ENCODE results near the gene LY86.

GRCh38 chr6:6588288-6589181, at the start of gene LY86:
Gene LY86 (plus strand): TSS chr6:6588720.
- PRO-cap: unidirectional peak, plus-strand start at chr6:6588773

DNA sequence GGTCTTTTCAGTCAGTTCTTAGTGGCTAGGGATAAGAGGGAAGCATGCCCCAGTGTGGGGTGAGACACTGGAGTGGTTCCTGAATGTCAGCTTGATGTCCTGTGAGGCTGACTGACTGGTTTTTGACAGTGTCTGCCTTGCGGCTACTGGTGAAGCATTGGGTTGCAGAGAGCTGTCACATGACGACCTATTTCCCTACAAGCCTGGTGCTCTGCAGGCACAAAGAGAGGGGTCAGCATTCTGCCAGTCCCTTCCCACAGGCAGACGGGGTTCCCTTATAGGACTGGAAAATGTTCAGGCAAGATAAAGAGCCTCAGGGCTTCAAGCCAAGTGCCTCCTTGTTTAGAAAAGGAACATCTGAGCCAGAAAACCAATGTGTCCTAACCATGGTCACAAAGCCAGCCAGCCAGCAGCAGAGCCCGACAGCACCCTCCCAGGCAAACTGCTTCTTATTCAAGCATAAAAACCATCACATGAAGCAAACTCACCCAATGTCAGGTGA, 11.0 kb downstream of the LY86 start:
- PRO-cap: no peak

- PRO-cap: no peak
Measured at GRCh38 chr6:6605907-6606313, 17.4 kb downstream of the LY86 start.

DNA sequence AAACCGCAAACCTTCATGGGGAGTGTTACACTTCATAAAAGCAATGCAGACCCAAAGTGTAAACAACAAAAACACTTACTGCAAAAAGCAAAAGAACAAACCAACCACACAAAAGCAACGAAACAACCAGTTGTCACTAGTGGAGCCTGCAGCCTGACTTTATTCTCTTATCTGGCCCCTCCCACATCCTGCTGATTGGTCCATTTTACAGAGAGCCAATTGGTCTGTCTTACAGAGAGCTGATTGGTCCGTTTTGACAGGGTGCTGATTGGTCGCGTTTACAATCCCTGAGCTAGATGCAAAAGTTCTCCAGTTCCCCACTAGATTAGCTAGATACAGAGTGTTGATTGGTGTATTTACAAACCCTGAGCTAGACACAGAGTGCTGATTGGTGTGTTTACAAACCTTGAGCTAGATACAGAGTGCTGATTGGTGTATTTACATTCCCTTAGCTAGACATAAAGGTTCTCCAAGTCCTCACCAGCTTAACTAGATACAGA, 24.0 kb downstream of the LY86 start:
- PRO-cap: no peak

DNA sequence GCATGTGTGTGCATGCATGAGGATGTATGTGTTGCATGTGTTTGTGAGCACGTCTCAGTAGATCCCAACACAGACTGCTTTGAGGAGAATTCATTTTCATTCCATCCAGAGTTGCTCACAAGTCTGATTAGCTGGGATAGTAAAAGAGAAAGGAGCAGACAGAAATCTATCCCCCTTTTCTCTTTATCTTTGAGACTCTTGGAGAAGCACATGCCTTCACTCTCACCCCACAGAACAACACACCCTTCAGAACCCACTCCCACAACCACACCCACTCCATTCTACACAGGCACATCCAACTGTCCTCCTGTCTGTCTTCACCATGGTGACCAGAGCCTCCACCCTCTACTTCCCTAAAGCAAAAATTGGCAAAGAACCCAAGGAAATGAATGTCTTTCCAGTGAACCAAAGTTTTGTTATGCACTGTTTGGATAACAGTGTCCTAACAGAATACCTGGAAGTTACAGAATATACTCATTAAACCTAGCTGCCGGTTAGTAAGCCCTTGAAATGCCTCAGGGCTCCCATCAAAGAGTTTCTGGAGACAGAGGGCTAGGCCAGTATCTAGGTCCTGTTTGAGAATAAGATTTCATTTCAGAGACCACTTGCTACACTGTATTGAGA, 100.9 kb downstream of the LY86 start:
- PRO-cap: no peak

GRCh38 chr6:6699902-6701113, 111.8 kb downstream of the LY86 start:
- PRO-cap: no peak

GRCh38 chr6:6701708-6702411, 113.3 kb downstream of the LY86 start:
- PRO-cap: no peak

DNA sequence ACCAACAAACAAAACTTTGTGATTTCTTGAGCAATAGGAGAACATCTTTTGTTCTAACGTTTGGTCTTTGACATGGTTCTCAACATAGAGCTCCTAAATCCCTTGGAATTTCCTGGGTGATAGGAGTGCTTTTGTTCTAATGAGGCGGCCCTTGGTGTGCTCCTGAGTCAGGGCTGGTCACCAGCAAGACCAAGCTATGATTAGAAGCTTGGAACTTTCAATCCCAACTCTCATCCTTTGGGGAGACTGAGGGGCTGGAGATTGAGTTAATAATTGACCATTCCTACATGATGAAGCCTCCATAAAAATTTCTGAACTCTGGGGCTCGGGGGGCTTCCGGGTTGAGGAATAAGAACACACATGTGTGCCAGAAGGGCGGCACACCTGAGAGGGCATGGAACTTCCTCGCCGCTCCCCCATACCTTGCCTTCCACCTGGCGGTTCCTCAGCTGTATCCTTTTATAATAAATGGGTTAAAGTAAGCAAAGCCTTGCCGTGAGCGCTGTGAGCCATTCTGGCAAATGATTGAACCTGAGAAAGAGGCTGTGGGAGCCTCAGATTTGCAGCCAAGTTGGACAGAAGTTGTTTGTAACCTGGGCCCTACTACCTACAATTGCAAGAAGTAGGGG, 164.7 kb downstream of the LY86 start:
- PRO-cap: no peak

DNA sequence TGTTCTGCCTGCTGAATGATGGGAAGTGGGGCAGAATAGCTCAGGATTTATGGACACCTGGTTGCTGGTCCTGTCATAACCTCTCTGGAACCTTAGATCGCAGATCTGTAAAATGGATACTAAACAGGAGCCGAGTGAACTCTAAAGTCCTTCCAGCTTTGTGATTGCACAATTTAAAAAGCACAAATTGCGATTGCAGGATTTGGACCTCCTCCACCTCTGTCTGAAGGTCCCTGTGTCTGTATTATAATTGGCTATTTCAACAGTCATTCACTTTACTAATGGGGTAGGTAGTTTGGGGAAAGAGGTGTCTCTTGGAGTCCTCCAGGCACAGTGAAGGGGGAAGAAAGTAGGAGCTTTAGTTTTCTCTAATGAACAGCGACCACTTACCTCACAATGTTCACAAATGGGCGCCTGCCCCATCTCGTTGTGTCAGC, 220.5 kb downstream of the LY86 start:
- PRO-cap: no peak

GRCh38 chr6:7052391-7053223, 55.2 kb upstream of the RREB1 start:
- PRO-cap: bidirectional peak, plus-strand start at chr6:7052936, minus-strand start at chr6:7052726

GRCh38 chr6:7115249-7115990, 7.7 kb downstream of the RREB1 start:
- PRO-cap: no peak

DNA sequence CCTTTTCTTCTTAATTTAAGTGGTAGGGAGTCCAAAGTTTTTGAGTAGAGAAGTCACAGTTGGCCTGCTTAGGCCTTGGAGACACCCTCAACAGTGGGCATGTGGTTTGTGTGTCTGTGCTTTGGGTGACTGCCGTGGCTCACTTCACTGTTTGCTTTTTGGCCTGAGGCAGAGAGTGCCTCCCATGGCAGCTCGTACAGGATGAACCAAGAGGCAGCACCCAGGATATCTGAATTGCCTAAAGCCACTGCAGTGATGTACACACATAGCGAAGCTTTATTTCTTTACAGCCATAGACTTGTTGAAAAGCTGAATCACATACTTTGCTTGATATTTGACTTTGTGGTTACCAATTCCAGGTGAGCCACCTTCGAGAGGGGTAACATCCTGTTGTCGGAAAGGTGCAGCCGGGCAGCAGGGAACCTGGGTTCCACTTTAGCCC, 21.6 kb downstream of the RREB1 start:
- PRO-cap: no peak

DNA sequence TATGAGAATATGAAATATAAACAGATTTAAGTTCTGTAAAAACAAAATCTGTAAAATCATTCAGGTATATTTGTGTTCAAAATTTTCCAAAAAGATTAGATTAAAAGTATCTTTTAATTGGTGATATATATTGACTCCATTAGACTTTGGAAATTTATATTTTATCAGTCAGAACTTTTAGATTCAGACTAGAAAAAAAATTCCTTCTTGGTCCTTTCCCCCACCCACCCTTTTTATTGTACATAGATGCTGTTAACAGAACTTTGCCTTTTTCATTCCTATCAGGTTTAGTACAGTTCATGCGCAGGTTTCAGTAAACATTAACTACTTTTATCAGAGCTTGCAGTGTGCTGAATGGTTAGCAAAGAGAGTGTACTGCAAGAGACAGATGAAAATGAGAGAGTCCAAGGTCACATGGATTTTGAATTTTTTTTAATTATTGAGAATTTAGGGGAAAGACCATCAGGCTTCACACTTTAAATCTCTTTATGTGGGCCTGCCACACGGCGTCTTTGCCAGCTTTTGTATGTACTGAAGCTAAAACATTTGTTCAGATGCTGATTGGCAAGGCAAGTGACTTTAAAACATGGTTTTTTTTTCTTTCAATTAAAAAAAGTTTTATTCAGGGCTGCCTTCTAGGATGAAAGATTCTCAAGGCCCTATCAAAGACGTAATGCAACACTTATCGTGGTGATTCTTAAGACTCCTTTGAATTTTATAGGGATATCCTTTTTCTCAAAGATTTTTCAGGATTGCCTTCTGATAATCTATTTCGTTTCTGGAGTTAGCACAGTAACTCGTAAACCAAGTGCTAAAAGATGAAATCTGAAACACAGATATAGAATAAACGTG, 32.1 kb downstream of the RREB1 start:
- PRO-cap: no peak

- PRO-cap: no peak
Measured at GRCh38 chr6:7195544-7196472, 88.0 kb downstream of the RREB1 start.

GRCh38 chr6:7200946-7201674, 93.3 kb downstream of the RREB1 start:
- PRO-cap: no peak

DNA sequence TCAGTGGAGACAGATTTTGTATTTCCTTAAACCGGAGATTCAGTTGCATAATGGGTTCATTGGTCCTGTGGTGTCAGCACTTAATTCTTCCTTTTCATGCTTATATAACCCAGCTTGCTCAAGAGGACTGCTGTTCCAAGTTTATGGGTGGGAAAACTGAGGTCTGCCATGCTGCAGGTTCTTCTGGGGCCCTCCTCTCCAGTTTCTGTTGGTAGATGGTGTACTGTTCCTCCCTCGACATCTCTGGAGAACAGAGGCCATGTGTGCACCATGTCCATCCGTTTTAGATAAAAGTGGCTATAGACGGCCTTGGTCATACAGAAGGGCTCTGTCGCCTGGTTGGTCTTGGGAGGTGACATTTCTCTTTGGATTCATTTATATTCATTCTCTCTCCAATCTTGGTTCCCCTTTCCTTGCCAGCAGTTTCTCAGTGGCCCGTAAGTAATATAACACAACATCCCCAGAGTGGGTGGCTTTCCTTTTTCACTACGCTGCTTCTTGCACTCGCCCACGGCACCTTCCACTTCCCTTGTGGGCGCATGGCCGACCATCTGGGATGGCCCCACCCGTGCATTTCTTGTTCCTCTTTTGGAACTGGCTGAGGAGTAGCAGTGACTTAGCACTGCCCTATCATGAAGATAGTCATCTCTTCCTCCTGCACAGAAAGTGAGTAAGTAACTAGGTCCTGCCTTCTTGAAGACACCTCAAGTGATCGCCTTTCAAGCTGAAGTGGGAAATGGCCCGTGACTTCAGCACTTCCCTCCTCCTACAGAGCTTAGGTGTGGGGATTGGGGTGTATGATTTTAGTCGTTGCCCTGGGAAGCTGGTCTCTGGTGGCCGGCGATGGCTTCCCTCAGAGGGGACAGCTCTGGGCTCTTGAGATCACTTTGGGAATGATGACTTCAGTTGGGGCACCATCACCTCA, 94.2 kb downstream of the RREB1 start:
- PRO-cap: no peak

GRCh38 chr6:7206414-7207287, 98.9 kb downstream of the RREB1 start:
- PRO-cap: no peak

DNA sequence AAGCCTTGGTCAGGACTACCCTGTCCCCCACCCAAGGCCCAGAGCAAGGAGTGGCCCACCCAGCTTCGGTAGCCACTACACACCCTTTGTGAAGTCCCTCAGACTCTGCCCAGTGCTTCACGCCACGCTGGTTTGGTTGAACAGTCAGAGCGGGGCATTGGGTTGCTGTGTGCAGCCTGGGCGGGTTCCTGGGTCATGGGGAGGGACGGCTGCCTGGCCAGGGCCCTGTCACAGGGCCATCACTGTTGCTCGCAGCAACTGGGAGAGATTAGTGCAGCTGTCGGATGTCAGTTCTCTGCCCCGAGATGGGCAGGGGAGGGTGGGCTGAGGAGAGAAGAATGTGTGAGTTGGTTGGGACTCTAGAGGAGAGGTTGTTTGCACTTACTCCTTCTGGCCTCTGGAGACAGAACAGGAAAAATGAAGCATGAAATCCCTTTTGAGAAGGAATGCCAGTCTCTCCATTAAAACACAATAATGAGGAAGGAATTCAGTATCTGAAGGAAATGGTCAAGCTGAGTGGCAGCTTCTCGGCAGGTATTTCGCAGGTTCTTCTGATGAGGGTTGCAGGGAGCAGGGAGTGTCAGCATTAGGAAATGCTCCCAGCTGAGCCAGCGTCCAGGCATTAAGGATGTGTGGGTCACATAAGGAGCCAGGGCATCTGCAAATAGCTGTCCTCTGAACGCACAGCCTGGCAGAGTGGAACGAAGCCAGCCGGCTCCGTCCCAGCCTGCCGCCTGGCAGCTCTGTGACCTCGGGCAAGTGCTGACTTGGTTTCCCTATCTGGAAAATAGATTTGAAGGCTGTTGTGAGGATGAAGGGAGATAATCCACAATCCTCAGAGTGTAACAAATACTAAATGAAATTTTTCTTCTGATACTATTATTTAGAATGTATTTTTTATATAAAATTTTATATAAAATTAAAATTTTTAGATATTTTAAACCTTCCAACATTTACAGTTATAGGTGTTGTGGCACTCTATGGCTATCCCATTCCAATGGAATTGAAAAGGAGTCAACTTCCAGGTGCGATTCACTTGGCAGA, 95.8 kb downstream of the SSR1 start:
- PRO-cap: no peak

GRCh38 chr6:7229503-7230133, 83.4 kb downstream of the SSR1 start:
- PRO-cap: no peak

GRCh38 chr6:7230233-7231498, 82.3 kb downstream of the SSR1 start:
- PRO-cap: no peak

Data from sternocleidomastoid (tissue), 1 donor.